Kidney epithelial cell (primary cell): ENCODE measurements around a stretch of chr11.

DNA sequence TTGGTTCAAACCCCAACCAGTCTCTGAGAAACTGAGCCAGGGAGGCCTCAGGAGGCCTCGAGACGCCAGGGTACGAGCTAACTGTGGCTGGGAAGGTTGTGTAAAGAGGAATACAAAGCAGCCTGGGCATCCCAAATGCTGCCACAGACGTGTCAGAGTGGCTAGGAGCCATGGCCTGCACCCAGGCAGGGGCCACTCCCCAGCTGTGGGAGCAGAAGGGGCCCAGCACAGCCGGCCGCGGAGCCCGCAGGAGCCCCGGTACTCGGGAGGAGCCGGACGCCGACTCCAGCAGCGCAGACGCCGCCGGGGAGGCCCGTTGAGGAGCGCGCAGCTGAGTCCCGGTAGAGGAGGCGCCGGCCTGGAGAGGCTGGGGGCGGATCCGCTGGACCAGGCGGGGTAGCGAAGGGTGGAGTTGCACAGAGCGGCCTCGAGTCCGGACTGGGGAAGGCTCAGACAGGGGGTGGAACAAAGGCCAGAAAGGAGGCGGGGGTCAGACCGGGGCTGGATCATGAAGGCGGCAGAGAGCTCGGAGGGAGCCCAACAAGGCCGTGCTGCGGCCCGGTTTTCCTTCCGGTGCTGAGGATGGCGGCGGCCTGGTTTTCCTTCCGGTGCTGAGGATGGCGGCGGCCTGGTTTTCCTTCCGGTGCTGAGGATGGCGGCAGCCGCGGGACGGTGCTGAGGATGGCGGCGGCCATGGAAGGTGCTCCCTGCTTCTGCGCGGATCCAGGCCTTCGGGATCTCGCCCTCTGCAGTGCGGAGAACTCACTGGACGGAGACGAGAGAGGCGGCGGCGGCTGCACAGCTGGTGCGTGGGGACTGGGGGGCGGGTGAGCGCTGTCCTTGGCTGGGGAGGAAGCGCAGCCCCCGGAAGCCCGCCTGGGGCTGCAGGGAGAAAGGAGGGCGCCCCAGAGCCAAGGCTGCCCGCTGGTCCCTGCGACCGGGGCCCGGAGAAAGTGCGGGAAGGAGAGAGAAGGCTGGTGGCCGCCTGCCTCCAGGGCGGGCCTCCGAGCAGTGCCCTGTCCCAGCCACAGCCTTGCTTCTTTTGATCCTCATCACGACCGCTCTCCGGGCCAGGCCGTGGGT lies 350.2 kb upstream of the B3GAT1 start:
- RAMPAGE, long total RNA: no peak
- RRBS: 54% methylated on average over 21 of the region's 79 CpGs